Neural progenitor cell (in vitro differentiated cells): Measurements from ENCODE around the genes PI4KA and SLC7A4.

GRCh38 chr22:20091143-20092097 lies 11.4 kb downstream of the DGCR8 start:
- RAMPAGE, long total RNA = no peak

GRCh38 chr22:20101624-20102711 lies 13.9 kb upstream of the RANBP1 start:
- RAMPAGE, long total RNA = no peak

DNA sequence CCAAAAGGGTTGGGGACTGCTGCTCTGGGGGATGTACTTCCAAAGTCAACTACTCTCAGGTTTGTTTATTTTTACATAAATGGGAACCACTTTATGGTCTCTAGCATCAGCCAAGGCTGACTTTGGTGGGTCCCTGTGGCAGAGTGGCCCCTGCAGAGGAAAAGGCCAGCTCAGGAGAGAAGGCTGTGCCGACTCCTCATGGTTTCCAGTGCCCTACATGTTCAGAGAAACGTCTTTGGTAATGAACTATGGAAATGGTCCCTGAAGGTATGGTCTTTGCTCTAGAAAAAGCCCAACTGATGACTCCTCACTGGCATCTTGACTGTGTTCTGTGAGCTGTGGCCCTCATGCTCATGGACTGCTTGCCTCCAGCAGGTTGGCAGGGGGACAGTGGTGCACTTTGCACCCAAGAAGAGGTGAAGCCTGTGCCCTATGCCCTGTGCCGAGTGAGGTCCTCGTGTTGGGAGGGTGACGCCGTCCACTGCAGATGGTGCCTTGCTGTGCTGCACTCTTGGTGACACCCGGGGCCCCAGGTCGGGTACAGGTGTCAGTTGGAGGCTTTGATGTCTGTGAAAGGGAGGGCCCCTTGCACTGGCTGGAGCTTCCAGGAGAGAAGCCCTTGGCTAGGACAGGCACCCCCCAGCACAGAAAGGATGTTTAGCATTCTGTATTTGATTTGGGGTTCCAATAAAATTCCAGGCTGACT lies 2.8 kb upstream of the ZDHHC8 start:
- RAMPAGE, long total RNA = no peak

DNA sequence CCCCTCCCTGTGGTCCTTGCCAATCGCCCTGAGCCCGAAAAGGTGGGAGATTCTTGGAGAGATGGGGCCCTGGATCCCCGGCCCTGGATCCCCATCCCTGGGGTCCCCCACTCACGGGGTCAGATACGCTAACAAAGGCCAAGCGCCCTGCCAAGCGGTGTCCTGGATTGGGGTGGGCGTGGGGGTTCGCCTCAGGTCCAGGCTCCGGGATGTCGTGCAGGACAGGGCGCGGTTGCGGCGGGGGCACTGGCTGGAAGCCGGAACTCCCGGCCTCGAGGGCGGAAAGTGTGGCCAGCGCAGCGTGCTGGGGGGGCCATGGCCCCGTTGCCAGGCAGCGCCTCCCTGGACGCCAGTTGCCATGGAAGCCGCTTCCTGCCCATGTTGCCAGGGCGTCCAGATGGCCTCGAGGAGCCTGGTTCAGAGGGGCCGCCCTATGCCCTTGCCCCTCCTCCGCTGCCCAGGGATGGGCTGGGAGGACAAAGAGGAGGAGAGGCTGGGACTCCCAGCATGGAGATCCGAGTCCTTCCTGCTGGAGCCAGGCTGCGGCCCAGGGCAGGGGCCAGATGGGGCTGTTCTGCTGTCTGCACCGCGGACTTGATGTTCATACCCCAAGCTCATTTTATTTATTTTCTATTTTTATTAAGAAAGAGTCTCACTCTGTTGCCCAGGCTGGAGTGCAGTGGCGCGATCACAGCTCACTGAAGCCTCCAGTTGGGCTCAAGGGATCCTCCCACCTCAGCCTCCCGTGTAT lies 4.5 kb upstream of the CCDC188 start:
- RAMPAGE, long total RNA = no peak

DNA sequence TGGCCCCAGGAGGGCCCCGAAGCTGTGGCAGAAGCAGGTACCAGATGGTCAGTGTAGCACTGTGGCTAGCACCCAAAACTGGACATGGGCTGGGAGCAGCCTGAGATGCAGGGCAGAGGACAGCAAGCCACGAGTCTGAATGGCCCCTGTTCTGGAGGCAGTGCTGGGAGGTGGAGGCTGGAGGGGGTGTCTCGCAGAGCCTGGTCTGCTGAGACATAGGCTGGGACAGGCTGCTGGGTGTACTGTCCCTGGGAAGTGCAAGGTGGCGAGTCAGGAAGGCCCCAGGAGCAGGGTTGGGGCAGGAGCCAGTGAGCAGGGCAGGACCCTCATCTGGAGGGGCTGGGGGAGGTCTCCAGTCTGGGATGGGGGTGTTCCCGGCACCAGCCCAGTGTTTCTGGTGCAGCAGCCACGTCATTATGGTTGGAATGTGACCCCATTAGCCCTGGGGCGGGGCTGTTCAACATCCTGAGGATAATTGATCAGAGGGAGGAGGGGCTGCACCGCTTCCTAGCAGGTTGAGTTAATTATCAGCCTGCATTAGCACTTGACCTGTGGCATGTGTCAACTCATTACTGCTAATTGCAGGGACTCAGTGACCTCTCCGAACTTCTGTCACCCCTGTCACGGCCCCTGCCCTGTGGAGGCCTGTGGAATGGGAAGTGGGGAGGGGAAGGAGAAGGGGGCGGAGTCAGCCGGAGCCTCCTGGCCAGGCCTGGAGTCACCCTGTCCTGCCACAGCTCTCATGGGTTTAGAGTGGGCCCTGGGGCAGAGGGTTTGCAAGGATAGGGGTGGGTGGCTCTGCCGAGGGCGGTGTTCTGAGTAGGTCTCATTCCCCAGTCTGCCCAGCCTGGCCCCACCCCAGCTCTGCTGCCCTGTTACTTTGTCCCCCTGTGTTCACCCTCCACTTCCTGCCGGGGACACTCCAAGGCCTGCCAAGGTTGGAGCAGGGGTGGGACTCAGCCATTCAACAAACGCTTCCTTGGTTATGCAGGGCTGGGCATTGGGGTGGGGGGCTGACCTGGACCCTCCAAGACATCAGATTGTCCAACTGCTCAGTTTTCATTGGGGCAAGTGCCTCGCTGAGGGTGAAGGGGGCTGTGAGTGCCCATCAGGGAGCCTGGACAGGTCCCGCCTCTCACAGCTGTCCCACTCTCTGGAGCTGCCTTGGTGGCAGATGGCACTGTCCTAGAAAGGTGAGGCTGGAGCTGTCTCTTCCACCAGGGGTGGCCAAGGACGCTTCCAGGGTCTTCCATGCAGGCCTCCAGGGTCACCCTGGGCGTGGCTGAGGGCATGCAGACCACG lies 52.9 kb upstream of the CCDC188 start:
- RAMPAGE, long total RNA = no peak

DNA sequence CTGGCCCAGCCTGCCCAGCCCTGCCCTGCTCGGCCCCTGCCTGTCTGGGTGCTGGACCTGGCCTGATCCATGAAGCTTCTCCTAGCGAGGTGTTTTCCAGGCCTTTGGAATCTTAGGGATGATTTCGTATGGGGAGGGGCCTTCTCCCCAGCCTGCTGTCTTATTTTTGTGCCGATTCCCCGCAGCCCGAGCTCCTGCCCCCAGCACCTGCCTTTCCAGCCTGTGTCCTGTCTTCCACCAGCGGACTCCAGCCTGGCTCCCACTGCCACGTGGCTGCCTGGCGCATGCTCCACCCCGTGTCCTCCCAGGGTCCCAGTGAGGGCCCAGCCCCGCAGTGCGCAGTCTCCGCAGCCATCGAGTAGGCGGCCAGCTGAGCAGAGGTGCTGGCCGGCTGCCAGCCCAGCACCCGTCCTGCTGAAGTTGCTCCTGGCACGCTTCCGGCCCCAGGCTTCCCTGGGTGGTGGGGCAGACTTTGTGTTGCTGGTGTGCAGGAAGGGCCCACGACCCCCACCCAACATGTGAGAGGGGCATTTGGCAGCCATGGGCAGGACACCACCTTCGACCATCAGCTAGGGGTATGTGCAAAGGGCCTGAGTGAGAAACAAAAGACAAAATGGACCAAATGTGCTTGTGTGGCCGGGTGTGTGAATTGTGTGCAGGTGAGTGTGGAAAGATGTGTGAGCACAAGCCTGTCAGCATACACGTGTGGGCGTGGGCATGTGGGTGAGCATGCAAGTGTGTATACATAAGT lies 56.1 kb downstream of the RTN4R start:
- RAMPAGE, long total RNA = no peak

DNA sequence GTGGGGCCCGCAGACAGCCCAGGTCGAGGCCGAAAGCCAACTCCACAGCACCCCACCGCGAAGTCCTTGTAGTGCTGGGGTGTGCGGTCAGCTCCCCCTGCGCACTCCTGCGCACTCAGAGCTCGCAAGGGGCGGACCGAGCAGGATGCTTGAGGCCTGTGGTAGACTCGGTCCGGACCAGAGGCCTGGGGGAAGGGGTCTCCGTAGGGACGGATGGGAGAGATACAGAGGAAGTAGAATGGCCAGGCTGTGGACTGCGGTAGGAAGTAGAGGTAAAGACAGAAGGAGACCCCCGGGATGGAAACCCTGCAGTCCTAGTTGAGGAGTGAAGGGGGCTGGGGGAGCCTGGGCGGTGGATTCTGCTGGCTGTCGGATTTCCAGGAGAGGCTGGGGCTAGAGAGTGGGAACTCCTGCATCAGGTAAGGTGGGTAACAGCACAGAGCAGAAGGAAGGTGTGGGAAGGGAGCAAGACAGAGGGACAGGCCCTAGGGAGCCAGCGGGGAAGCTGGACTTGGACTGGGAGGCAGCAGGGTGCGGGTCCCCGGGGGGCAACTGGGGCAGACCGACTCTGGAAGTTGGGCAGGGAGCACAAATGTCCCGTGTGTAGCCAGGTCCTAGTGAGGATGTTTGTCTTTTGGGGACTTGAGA lies 739 bp upstream of the SCARF2 start:
- RAMPAGE, long total RNA = no peak

DNA sequence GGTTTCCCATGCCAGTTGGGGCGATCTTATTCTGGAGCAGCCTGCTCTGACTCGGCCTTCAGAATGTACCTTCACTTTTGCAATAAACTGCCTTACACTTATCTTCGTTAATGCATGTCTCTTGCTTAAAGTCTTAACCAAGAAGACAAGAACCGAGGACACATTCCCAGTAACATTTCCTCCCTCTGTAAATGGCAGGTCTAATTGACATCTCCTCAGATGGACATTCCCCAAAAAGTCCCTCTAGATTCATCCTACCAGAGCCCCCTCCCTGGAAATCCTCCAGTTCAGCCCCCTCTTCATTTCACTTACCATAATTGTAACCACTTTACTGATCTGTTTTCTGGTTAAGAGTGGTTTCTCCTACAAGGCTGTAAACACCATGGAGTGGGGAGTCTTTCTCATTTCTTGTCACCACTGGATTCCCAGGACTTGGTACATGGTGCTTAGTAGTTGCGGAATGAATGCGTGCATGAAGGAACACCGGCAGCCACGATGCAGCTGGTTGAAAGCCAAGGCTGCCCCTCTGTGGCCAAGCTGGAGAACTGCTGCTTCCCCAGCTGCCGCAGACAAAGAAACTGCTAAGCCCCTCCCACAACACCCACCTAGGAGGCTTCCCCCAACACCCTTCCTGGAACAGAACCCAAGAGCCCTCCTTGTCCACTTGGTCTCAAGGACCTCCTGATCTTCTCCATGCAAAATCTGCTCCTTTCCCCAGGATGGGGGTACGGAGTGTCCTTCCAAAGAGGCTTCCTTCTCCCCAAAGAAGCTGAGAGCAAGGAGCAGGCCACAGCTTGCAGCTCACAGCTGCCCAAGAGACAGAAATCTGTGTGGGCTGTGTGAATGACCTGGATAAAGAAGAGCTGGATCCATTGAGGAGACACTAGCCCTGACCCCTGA lies 18.5 kb upstream of the SCARF2 start:
- RAMPAGE, long total RNA = no peak

DNA sequence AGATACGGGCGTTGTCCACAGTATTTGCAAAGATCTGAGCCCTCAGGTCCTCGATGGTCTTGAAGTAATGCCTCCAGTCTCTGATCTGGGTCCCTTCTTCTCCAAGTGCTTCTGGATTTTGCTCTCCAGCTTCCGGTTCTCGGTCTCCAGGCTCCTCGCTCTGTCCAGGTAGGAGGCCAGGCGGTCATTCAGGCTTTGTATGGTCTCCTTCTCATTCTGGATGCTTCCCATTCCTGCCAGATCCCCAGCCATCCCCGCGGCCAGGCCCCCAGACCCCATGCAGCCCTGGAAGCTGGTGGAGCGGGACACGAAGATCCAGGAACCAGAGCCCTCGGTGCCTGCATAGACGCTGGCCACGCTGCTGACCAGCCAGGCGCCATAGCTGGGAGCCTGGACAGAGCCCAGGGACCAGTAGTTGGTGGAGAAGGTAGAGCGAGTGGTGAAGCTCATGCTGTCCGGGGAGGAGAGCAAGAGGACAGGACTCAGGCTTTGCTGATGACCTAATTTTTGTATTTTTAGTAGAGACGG lies 11.9 kb downstream of the KLHL22 start:
- RAMPAGE, long total RNA = no peak

GRCh38 chr22:20489879-20490536 lies 5.6 kb downstream of the KLHL22 start:
- RAMPAGE, long total RNA = no peak

- RAMPAGE, long total RNA = no peak
Observed at GRCh38 chr22:20504090-20504624, 3.3 kb upstream of the MED15 start.

GRCh38 chr22:20586644-20587463 lies 79.4 kb downstream of the MED15 start:
- RAMPAGE, long total RNA = no peak

DNA sequence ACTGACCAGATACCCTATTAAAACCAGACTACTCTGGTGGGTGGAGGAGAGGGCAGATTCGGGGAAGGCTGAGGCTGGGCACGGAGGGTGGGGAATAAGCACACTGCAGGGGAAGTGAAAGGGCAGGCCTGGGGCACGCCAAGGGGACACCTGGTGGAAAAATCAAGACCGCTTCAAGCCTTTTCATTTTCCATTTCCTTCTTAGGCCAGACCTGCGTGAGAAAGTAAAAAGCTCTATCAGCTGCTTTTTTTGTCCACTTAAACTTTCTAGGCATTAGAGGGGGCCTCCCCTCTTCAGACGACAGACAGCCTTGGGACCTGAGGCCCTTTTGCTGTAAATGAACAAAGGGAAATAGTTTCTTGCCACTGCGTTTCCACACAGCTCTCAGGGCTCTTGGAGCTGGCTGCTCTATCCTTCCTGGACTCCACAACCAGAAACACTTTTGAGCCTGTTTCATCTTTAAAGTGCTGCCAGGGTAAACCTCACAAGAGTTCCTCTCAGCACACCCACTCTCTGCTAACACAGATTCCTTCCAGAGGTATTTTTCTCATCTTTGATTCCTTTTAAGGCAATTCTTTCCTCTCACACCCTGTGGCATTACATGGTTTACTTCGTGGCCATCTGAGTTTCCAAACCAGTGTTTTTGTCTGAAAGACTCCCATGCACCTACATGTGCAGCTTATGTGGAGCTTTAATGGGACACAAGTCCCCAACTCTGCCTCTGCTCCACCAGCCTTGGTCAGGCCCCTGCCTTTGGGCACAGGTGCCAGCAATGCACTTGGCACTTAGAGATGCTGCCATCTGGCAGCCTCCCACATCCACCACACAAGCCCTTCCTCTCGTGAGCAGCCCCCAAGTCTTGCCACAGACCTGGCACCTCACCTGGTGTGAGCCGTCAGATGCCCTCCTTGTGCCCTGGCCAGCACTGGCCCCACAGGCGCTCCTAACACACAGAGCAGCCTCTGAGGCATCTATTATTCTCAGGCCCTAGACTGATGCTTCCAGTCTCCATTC lies 24.8 kb upstream of the SERPIND1 start:
- RAMPAGE, long total RNA = no peak

- RAMPAGE, long total RNA = no peak
Observed at GRCh38 chr22:20858195-20858939, at the start of gene PI4KA. Gene PI4KA, minus strand, starts transcription at chr22:20858811.

DNA sequence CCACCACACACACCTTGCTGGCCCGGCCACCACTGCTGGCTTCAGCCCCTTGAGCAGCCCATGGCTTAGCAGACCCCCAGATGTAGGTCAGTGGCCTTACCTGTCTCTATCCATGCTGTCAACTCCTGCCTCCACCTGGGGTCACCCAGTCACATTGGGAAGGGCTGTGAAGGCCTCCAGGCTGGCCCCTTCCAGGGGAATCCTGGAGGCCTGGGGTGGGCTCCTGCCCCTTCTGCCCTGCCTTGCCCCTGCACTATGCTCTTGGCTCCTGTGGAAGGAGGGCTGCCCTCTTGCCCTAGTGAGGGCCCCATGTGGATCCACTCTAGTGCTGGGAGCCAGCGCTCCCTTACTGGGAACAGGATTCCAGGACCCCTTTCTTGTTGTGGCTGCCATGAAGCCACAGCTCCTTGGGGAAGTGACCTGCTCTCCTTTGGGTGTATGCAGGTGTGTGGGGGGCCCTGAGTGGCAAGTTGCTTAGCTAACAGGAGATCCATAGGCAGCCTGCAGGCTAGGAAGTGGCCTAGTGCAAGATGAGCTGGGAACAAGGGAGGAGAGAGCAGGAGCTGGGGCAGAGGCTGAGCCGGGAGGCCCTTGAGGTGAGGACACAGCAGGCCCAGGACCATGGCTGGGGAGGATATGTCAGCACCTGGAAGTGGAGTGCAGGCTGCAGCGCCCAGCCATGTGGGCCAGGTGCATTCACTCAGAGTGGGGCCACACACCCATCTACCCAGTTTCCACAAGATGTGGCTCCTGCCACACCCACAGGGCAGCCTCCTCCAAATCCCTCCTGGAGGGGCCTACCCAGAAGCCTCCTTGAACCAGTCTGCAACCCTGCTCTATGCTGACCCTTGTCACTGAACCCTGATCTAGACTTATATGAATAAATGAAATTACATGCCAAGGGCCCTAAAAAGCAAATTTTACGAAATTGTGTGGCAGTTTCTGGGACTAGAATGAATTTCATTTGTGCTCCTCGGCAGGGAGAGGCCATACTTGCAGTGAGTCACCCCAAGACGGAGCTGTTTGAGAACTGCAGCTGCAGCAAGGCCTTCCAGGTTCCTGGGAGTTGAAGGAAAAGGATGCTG lies 3.5 kb downstream of the THAP7 start:
- RAMPAGE, long total RNA = no peak

GRCh38 chr22:20999200-20999963 lies 2.5 kb downstream of the THAP7 start:
- RAMPAGE, long total RNA = no peak

GRCh38 chr22:21013647-21014023 lies 1.3 kb upstream of the P2RX6 start:
- RAMPAGE, long total RNA = no peak

- RAMPAGE, long total RNA = no peak
Observed at GRCh38 chr22:21014042-21014512, 888 bp upstream of the P2RX6 start.

GRCh38 chr22:21029308-21029652 lies 3.1 kb downstream of the SLC7A4 start:
- RAMPAGE, long total RNA = no peak

GRCh38 chr22:21032429-21032960 lies at the start of gene SLC7A4:
Gene SLC7A4, minus strand, starts transcription at chr22:21032561.
- RAMPAGE, long total RNA = no peak